Right common carotid artery plus branches (tissue), 1 donor: Measurements from ENCODE around the genes SCARF1 and WDR81.

DNA sequence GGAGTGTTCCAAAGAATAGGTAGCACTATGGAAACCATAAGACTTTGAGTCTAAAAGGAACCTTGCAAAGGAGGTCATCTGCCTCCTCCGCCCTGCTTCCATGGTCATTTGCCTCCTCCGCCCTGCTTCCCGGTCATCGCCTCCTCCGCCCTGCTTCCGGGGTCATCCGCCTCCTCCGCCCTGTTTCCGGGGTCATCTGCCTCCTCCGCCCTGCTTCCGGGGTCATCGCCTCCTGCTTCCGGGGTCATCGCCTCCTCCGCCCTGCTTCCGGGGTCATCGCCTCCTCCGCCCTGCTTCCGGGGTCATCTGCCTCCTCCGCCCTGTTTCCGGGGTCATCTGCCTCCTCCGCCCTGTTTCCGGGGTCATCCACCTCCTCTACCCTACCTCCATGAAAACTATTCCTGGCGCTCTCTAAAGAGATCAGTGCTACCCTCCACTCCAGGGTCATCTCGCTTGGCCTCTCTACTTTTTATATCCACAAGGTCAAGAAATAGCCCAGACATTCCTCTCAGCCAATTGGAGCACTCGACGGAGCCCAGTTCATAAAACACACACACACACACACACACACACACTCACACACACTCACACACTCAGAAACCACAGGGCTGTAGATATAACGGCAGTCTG lies 44.8 kb downstream of the TRARG1 start:
- PRO-cap = no peak

DNA sequence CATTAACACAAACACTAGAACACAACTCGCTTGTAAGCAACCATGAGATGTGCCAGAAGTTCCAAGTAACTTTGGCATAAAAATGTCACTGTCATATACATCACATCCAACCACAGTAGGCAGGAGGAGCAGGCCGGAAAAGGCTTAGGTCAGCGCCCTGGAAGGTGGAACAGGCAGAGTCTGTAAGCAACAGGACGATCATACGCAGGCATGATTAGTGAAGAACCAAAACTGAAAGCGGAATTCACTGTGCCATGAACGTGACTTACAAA lies 52.4 kb downstream of the YWHAE start:
- PRO-cap = no peak

DNA sequence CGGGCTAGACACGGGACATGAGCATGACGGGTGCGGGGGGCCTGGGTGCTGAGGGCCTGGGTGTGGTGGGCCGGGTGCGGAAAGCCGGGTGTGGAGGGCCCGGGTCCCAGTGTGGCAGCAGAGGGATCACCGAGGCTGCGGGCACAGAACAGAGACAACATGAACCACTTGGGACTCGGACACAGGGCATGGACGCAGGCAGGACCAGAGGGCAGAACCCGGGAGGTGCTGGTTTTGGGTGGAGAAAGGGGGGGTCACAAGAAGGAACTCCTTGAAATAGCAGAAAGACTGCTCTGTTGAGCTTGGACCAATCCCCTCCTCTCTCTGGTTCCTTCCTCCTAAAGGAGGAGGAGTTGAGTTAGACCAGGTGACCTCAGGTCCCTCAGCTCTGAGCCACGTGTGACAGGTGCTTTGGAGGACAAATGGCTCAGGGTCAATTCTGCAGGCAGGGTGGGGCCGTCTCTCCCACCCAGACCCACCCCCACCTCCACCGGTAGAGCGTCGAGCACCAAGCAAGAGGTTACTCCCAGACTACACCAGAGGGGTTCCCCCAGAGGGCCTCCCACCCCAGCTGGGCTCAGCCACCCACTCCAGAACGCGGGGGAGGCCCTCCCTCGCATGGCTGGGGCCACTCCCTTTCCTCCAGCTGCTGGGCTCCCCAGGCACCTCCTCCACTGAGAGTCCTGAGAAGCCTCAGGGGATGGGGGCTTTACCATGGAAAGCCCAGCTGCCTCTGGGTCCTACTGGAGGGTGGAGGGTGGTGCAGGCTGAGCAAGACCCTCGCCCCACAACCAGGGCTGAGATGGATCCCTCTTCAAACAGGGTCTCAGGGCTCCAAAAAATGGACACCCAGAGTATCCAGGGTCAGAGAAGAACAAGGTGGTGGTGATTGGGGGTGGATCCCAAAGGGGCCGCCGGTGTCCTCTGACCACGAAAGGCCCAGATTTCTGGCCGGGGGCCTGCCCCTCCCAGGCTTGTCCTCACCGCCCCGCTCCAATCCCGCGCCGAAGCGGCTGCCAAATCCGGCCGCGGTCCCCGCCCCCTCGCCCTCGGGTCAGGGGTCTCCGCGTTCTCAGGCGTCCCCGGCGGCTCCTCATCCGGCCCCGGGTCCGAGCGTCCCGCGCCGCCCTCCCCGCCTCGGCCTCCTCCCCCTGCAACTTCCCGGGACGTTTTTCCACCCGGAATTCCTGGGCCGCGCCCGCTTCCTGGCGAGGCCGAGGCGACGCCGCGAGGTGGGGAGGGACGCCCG lies 7.7 kb downstream of the MYO1C start:
- PRO-cap = bidirectional peak, plus-strand start at position 686 of the sequence, minus-strand start at position 620 of the sequence; bidirectional peak, plus-strand start at position 1,019 of the sequence, minus-strand start at position 926 of the sequence

GRCh38 chr17:1493038-1493936 lies 801 bp upstream of the MYO1C start:
- PRO-cap = no peak

GRCh38 chr17:1501344-1501782 lies 8.9 kb upstream of the MYO1C start:
- PRO-cap = no peak

DNA sequence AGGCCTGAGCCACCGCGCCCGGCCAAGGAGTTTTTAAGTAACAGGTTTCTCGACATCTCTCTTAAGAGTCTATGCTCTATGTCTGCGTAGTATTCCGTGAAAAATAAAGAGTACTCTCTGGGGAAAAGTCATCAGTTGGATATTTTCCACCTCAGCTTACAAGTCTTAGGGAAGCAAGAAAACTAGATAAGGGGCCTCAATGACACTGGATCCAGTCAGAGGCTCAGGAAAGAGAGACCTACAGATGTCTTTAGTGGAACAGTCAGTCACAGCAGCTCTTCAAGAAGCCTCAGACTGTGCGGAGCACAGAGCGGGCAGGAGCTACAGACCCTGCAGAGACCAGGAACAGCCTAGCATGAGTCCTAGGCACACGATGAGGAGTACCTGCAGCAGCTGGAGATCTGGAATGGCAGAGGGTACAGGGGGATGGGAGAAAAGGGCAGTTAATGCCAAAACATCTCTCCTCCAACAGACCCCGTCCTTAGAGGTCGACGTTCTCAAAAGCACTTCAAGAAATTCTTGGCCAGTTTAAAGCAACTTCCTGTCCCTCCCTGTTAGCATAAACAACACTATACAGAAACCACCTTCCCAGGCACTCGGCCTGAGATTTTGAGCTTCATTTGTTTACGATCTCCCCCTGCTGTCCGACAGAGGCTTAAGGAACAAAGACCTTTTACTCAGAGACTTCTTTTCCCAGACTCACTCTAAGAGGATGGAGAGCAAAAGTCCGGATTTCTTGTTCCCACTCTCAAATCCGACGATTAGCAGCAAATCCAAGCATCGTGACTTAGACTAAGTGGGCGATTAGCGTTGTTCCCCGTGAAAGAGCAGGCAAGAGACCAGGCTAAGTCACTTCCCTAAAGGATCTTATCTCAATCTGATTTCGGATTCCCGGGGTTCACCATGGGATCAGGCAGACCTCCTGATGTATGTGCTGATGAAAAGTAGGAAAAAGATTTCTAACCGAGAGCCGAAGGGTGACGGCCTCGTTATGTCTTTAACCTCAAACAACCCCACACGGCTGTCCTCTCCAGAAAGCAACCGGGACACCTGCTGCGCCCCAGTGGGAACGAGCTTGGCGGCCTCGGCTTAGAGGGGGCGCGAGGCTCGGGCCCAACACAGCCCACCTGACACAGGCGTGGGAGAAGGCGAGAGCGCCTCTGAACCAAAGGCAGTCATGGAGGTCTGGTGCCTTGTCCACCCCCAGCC lies 823 bp downstream of the INPP5K start:
- PRO-cap = unidirectional peak, plus-strand start at position 702 of the sequence

DNA sequence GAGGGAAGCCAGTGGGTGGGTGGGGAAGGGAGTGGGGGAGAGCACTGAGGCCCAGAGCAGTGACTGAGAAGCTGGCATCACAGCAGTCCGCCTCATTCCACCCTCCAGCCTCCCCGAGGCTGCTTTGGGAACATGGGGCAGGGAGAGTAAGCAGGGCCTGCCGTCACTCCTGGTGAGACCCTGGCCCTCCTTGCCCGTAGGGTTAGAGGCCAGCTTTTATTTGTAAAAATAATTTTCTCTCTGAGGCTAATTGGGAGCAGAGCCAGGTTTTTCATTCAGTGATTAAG lies 4.2 kb upstream of the INPP5K start:
- PRO-cap = no peak

DNA sequence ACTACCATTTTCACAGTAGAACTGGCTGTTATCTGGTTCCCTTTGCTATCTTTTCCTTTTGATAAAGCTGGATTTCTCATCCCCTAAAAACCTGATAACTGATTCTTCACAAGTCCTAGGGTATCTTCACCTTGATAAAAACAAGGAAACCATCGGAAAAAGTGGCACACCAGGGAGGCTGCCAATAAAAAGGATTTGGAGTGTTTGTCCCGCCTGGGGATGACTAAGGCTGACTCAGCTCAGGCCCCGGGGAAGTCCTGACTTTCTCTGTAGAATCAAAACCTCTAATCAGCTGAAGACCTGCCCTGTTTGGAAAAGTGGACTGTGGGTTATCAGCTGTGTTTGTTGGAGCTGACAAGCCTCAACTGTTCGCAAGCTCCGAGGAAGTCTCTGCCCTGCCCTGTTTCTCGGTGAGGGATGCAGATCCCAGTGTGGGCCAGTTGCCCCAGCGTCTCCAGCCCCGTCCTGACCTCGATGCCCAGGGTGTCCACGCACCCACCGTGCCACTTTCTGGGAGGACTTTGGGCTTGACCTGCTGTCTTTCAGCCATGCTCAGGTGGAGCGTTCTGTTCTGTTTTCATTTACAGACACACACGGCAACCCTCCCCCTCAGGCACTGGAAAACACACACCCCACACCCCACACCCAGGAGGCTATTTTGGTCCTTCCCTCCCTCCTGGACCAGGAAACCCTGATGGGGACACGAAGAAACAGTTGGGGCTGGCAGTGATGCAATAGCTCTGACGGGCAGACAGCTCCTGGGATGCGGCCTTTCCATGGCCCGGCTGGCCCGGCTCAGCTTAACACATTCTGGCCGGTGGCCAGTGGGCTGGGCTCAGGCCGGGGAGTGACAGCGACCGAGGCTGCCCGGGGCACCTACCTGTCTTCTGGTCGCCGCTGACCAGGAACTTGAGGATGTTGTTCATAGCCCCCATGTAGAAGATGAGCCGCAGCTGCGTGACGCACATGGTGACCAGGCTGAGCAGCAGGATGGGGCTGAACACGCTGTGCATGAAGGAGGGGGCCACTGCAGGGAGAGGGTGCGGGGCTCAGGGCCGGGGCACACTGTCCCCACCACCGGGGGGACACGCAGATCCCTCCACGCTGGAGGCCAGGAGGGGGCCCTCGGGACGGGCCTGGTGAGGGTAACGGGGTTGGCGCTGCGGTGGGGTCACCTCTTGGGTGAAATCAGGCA lies 27.7 kb upstream of the PITPNA start:
- PRO-cap = no peak

DNA sequence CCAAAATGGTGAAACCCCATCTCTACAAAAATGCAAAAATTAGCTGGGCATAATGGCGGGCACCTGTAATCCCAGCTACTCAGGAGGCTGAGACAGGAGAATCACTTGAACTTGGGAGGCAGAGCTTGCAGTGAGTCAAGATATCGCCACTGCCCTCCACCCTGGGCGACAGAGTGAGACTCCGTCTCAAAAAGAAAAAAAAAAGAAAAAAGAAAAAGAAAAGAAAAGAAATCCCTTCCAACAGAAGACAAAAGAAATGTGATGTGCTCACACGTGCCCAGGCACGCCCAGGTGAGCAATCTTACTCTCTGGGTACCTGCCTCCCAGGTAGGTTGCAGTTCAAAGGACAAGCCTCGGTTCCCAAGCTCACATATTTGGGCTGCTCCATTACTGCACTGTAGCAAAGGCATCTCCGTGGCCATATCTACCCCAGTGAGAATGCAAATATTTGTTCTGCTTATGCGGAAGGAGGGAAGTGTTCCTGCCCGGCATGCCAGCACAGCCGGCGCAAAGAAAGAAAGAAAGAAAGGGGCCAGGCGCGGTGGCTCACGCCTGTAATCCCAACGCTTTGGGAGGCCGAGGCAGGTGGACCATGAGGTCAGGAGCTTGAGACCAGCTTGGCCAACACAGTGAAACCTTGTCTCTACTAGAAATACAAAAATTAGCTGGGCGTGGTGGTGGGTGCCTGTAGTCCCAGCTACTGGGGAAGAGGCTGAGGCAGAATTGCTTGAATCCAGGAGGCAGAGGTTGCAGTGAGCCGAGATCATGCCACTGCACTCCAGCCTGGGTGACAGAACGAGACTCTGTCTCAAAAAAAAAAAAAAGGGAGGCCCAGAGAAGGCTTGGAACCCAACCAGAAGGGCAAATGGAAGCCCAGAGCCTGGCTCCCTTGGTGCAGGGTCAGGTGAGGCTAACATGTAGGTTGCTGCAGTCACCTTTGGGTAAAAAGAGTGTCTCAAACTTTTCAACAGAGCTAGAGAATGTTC lies 30.7 kb downstream of the SLC43A2 start:
- PRO-cap = no peak

DNA sequence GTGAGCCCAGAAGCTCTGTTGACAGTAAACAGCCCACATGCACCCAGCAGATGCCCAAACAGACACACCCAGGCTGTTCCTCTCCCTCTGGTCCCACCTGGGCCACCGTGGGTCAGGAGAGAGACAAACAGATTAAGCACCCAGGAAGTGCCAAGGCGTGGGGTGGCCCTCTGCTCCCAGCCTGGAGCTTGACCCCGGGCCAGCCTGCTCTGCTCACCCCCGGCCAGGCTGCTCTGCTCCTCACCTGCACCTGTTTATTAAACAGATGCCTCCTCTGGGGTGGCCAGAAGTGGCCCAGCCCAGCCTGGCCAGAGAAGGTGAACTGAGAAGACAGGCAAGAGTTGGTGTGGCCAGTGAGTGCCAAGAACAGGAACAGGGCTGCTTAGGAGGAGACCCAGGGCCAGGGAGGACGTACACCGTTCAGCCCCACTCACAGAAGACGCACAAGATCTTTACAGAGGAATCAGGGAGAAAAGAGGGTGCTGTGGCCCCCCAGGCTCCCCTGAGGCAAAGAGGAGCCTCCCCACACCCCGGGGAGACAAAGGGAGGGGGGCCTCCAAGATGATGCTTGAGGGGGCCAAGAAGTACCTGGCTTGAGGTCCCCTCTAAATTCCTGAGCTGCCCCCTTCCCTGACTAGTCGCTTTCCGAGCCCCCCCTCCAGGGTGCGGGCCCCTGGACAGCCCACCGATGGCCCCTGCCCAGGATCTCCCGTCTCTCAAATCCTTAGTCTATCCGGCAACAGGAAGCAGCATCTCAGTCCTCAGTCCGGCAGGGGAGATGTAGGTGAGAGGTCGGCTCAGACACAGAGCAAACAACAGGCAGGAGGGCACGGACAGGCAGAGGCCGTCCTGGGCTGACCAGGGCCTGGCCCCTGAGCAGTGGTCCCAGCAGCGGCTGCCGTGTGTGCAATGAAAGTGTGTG lies 7.7 kb downstream of the SLC43A2 start:
- PRO-cap = no peak

DNA sequence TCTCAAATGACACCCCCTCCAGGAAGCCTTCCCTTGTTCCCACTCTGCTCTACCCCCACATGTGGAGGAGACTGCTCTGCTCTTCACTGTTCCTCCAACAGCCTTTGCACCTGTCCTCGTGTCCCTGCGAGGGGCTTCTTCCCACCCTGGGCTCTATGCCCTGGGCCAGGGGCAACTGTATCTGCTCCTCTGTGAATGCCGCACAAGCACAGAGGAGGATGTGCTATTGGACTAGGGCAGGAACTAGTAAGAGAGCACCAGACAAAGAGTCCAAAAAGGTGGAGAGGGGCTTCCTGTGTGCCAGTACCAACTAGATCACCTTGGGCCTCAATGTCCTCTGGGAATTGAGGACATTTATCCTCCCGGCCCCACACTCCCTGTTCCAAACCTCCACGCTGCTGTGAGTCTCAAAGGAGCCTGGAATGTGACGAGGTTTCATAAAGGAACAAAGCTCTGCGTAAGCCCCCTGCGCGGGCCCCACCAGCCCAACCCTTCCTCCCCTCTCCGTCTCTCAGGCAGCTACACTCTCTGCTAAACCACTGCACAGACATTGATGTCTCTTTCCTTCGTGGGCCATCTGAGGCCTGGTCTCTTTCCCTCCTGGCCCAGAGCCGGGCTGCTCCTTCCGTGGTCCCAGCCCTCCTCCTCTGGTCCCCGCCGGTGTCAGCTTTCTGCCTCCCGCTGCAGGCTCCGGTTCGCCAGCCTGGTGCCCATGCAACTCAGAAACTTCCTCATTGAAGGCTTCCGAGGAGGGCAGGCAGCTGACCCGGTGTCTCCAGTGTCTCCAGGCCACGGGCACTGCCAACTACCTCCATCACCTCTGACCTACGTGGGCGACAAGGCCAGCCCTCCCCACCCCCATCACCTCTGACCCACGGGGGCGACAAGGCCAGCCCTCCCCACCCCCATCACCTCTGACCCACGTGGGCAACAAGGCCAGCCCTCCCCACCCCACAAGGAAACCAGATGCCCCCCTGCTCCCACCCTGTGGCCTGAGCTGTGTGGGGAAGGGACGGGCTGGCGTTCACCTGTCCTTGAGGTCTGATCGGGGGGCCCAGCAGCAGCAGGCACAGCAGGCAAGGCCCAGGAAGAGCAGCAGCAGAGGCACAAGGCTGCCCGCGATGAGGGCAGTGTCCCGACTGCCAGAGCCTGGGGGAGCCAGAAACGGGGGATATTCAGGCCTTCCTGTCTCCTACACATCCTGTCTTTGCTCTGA lies 7.3 kb downstream of the SCARF1 start:
- PRO-cap = no peak

DNA sequence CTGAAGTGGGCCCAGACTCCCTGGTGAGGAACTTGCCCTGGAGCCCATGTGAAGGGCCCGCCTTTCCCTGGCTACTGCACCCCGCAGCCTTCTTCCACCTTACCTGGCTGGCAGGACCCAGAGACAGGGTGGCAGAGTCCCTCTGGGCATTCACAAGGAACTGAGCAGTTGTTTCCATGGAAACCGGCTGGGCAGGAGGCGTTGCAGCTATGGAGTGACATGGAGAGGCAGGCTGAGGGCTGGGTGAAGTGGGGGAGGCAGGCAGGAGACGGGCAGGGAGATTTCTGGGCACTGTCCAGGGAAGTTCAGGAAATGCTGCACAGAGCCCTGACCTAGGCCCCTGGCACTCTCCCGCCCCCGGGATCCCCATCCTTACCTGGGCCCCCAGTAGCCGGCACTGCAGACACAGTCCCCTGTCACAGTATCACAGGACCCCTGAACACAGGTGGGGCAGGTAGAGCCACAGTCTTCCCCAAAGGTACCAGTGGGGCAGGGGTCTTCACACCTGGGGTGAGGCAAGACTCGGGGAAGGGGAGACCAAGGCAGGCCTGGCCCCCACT lies 5.9 kb downstream of the SCARF1 start:
- PRO-cap = no peak

DNA sequence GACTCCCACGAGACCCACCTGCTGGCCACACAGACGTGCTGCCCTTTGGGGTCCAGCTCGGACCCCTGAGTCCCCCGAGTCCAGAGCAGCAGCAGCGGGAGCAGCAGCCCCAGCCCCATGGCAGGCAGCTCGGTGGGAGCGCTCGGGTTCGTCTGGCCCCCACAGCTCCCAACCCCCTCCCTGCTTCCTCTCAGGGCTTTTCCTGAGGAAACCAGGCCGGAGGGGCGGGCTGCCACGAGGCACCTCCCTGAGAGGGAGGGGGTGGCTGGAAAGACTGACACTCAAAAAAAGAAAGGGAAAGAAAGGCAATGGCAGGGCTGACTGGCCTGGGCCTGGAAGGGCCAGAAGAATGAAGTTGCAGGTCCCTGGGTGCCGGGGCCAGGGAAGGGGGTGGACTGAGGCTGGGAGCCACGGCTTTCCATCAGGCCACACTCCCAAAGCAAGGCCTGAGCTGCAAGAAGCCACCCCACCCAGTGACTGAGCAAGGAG lies at the start of gene SCARF1:
Gene SCARF1, minus strand, starts transcription at position 154 of the 489 bp plus-strand sequence.
- PRO-cap = bidirectional peak, plus-strand start at position 280 of the sequence, minus-strand start at position 182 of the sequence

DNA sequence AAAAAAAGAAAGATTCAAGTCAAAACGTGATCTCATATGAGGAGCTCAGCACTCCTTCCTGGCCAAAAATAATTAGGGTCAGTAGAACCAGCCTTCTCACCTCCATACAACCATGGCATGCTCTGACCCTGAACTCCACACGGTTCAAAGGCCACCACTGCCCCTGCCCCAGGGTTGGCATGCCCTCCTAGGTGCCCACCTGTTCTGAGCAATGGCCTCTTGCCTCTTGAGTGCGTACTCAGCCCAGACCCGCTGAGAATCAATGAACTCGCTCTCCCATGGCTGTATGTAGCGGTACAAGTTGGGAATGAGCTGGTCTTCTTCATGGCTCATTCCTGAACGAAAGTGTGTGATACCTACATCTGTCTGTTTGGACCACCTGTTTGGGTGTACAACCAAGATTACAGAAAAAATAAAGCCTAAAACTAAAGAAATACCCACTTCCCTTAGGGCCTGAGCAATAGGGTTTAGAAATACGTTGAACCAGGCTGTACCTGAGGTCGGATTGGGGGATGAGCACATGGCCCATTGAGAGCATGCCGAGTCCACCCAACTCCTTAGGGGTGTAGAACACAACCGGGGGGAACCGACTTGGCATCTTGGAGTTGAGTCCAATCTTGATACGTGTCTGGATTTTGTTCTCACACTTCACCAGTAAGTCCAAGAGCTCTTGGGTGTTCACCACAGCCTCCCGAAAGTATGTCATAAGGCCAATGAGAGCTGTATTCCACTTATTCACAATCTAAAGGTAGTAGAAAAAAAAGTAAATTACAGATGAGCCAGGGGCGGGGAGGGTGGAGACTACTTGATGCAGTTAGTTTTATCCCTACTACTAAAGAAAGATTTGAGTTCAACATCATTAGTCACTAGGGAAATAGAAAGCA lies 12.0 kb upstream of the RILP start:
- PRO-cap = no peak

DNA sequence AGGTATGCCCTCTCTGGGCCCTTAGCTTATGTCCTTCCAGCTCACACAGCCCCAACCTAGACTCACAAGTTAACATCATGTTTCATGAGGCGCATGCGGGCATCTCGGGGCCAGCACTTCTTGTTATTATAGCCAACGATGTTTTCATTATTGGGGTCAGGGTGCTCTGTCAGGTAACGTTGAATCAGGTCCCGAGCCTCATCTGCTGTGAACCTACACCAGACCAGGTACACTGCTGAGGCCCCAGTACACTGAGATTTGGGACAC lies 11.1 kb downstream of the PRPF8 start:
- PRO-cap = no peak

DNA sequence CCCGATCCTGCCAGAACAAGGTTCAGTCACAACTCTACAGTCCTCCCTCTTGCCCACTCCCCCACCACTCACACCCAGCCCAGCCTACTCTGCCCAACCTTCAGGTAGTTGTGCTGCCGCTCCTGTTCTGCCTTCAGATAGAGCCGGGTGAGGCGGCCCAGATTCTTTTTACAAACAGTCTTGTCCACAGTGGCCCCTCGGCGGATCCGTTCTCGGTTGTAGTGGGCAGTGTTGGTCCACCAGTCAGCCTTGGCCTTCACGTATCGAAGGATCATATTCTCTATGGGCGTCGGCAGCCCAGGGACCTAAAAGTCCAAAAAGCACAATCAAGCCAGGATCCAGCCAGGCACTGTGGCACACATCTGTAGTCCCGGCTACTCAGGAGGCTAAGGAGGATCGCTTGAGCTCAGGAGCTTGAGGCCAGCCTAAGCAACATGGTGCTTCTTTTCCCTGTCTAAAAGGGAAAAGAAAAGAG lies 8.2 kb downstream of the PRPF8 start:
- PRO-cap = no peak

GRCh38 chr17:1681320-1682220 lies 3.1 kb downstream of the PRPF8 start:
- PRO-cap = no peak

DNA sequence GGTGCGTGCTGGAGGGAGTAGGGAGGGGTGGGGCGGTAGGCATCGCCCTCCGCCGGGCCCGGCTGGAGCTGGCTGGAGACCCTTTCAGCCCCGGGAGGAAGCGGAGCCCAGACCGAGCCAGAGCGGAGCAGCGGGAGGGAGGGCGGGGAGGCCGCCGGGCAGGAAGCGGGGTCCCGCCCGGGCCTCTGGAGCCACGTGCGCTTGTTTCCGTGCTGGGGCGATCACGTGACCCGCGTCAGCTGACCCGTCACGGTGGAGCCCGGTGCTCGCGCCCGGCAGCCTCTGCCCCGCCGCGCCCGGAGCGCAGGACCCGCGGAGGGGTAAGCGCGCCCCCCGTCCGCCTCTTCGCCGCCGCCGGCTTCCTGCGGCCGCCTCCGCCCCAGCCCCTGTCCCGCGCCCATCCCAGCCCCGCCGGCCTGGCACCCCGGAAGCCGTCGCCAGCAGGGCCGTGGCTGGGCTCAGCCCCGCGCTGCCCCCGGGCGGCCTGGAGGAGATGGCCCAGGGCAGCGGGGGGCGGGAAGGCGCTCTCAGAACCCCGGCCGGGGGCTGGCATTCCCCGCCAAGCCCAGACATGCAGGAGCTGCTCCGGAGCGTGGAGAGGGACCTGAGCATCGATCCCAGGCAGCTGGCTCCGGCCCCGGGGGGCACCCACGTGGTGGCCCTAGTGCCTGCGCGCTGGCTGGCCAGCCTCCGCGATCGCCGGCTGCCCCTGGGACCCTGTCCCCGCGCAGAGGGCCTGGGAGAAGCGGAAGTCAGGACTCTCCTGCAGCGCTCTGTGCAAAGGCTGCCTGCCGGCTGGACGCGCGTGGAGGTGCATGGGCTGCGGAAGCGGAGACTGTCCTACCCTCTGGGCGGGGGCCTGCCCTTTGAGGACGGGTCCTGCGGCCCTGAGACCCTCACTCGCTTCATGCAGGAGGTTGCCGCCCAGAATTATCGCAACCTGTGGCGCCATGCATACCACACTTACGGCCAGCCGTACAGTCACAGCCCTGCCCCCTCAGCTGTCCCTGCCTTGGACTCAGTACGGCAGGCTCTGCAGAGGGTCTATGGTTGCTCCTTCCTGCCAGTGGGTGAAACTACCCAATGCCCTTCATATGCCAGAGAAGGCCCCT lies at the start of gene WDR81:
Gene WDR81, plus strand, starts transcription at position 238 of the 1,112 bp plus-strand sequence.
- PRO-cap = bidirectional peak, plus-strand start at position 238 of the sequence, minus-strand start at position 137 of the sequence

DNA sequence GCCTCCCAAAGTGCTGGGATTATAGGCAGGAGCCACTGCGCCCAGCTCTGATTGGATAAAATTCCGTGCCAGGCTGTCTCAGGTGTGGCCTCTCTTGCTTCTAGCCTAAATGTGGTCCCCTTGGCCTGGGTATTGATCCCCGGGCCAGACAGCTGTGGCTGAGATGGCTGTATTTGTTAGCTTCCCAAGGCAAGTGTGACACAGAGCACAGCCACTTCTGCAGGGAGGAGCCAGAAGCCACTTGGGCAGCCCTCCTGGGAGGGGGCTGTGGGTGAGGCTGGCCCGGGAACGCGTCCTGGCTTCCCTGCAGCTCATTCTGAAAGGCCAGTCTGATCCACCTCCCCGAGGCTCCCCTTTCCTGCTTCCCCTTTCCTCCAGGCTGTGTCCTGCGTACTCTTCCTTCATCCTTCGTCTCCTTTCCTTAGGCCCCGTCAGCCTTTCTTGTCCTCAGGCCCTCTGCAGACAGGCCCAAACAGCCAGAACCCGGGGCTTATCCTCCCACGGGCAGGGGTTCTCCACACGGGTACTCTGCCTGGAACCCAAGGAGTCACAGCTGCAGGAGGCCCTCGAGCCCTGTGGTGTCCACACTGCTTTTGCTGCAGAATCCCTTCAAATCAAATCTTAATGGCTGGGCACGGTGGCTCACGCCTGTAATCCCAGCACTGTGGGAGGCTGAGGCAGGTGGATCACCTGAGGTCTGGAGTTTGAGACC lies 8.0 kb downstream of the SERPINF2 start:
- PRO-cap = bidirectional peak, plus-strand start at position 327 of the sequence, minus-strand start at position 194 of the sequence

GRCh38 chr17:1764203-1765062 lies 2.6 kb downstream of the SERPINF1 start:
- PRO-cap = unidirectional peak, minus-strand start at chr17:1764290; unidirectional peak, minus-strand start at chr17:1764432; unidirectional peak, minus-strand start at chr17:1764591